Caco-2 (cell line): ENCODE data around the gene AVIL.

DNA sequence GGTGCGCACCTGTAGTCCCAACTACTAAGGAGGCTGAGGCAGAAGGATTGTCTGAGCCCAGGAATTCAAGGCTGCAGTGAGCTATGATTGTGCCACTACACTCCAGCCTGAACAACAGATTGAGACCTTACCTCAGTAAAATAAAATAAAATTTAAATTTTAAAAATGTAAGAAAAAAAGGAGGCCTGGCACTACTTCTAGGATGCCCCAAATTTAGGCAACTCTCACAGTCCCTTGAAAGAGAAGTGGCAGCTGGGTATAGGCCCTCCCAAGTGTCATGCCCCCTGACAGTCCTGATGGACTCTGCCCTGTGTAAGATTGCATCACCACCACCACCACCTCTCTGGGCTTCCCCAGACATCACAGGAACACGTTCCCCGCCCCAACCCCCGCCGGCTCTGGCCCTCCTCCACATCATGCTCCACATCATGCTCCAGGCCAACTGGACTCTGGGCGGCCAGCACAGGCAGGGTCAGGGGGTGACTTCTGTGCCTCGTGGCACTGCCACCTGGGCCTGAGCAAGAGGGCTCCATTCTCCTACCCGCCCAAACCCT, 747 bp upstream of the INHBE start:
- PRO-cap, result no peak
- RRBS, result no CpG with 5 or more reads among the region's 8 CpGs

- PRO-cap, result no peak
- RRBS, result 9% methylated on average over 8 of the region's 31 CpGs
Measured at GRCh38 chr12:57460373-57461385, 1.1 kb downstream of the GLI1 start.

GRCh38 chr12:57470989-57471443, 8.7 kb downstream of the ARHGAP9 start:
- PRO-cap, result no peak
- RRBS, result no CpG with 5 or more reads among the region's 1 CpG

DNA sequence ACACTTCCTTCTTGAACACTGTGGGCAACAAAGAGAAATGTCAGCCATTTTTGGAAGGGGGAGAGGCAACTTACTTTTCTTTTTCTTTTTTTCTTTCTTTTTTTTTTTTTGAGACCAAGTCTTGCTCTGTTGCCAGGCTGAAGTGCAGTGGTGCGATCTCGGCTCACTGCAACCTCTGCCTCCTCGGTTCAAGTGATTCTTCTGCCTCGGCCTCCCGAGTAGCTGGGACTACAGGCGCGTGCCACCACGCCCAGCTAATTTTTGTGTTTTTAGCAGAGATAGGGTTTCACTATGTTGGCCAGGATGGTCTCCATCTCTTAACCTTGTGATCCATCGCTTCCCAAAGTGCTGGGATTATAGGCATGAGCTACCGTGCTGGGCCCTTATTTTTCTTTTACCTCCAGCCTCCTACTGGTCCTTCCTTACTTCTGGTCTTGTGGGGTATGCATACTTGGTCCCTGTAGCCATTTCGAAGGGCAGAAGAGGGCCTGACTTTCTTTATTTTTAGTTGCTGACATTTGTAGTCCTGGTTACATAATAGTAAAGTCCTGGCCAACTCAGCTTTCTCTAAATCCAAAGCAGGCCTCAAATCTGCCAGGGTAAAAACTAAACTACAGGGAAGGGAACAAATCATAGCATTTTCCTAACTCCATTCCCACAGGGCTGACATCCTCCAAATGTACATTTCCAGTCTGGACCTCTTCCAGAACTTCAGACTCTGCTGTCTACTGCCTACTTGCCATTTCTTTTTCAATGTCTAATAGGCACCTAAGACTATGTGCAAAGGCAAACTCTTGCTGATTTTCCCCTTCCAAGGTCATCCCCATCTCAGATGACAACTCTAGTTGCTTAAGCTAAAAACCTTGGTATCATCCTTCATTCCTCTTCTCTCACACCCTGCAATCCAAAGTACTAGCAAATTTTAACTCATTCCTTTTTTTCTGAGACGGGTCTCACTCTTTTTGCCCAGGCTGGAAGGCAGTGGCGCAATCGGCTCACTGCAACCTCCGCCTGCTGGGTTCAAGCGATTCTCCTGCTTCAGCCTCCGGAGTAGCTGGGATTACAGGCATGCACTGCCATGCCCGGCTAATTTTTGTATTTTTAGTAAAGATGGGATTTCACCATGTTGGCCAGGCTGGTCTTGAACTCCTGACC, 2.2 kb downstream of the DDIT3 start:
- PRO-cap, result no peak
- RRBS, result no CpG with 5 or more reads among the region's 18 CpGs

- PRO-cap, result no peak
- RRBS, result no CpG with 5 or more reads among the region's 3 CpGs
Measured at GRCh38 chr12:57545169-57545793, 1.7 kb downstream of the DCTN2 start.

DNA sequence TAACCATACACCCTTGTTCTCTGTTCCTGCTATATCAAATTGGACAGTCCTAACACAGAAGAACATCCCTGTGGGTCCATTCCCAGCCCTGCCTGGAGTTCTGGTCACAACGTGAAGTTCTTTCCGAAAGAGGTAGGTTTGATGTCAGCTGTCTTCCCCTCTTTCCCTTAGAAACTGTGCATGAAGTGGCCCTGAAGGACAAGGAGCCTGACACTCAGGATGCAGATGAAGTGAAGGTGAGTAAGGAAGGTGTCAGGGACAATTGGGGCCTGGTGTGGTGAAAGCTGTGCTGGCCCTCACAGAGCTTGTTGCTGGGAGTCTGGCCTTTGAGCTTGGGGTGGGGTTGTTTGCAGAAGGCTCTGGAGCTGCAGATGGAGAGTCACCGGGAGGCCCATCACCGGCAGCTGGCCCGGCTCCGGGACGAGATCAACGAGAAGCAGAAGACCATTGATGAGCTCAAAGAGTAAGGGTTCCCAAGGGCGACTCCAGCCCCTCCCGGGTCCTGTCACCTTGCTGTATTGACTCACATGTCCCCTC, 15.0 kb upstream of the PIP4K2C start:
- PRO-cap, result no peak
- RRBS, result 72% methylated on average over 5 of the region's 10 CpGs

DNA sequence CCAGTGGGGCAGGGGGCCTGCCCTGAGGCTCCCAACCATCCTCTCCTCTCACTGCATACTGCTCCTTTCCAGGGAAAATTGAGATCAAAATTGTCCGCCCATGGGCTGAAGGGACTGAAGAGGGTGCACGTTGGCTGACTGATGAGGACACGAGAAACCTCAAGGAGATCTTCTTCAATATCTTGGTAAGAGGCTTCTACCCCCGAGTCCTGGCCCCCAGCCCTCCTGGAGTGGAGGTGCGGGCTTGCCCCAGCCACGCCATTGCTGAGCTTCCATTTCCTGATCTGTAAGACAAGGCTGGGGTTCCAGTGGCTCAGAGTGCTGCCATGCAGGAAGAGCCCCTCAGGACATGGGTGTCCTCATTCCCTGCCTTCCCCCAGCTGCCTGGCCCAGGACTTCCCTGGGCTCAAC, 18.2 kb downstream of the AGAP2 start:
- PRO-cap, result no peak
- RRBS, result no CpG with 5 or more reads among the region's 6 CpGs

- PRO-cap, result no peak
- RRBS, result no CpG with 5 or more reads among the region's 8 CpGs
Measured at GRCh38 chr12:57796532-57797141, 14.1 kb downstream of the TSFM start.

DNA sequence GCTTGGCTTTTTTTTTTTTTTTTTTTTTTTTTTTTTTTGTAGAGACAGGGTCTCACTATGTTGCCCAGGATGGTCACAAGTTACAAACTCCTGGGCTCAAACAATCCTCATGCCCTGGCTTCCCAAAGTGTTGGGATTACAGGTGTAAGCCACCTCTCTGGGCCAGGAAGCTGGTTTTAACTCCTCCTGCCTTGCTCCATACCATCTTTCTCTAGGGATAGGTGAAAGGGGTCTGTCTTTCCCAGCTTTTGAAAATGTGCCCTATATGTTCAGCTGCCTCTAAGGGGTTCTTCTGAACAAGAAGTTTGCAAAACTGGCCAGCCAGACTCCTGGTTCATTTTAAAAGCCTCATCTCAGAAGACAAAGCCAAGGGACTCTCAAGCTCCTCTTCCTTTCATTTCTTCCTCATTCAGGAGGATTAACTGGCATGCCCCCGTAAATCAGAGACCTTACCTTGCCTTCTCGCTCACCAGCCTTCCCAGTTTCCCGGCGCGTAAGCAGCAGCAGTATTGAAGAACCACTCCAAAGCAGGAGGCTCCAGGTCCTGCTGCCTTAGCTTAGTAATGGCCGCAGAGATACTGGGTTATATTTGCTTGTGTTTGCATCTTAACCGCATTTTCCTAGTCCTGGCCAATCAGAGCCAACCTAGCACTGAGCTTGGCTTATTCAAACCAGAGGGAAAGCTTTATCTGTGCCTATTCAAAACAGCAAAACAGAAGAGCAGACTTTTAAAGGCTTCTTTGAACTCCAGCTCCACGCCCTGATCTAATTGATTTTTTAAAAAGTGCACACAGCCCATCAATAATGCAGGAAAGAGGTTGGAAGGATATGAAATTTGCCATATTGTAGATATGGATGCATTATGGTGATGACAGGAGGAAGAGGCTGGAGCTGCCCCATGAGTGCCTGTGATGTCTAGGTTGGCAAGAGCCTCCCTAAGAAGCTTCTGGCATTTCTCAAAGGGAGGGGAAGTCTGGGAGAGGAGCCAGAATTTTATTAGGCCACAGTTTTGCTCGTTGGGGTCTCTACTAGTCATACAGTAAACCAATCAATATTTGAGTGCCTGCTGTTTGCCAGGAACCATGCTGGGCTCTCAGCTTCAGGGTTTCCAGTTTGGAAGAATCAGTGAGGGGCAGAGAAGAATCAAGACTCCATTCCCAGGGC, at the start of gene AVIL:
Gene AVIL, minus strand, starts transcription at position 559 of the 1,164 bp plus-strand sequence.
- PRO-cap, result no peak
- RRBS, result no CpG with 5 or more reads among the region's 9 CpGs

GRCh38 chr12:57882347-57882896, 35.9 kb upstream of the CTDSP2 start:
- PRO-cap, result no peak
- RRBS, result no CpG with 5 or more reads among the region's 2 CpGs

DNA sequence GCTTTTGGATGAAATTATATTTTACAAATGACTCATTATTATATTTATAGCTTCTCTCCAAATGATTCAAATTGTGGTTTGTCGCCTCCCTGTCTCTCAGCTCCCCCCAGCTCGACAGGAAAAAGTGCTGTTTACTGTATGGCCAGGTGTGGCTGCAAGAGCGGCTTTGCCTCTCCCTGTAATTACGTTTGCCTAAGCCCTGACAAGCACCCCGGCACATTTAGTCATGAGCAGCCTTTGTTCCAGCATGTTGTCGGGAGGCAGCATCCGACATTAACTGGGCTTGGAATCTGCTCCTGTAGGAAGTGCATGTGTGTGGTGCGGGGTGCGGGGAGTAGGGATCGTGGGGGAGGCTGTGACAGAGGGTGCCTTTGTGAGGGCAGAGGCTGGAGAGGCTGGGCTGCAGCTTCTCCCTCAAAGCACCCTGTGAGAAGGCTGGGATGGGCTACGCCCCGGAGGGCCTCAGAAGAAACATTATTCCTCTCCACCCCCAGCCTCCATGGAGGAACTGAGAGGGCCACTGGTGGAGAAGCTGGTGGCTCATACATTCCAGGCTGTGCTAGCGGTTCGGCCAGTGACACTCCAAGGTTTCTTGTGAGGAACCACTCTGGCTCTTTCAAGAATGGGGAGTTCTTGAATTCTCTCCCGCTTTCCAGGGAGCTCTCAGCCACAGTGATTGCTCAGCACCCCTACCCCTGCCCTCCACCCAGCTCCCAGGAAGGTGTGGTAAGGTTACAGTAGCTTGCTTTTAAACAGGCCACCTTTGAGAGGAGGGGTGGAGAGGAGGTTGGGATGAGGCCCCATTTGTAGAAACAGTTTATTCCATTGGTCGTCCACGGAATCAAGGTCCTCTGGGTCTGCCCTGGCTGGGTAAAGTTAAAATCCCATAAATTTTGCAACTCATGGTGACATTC, 42.2 kb upstream of the CTDSP2 start:
- PRO-cap, result no peak
- RRBS, result no CpG with 5 or more reads among the region's 17 CpGs

- PRO-cap, result no peak
- RRBS, result no CpG with 5 or more reads among the region's 8 CpGs
Measured at GRCh38 chr12:57895850-57896396, 45.4 kb upstream of the ATP23 start.

GRCh38 chr12:58765195-58765575, 155.1 kb downstream of the LRIG3 start:
- PRO-cap, result no peak
- RRBS, result no CpG with 5 or more reads among the region's 1 CpG

DNA sequence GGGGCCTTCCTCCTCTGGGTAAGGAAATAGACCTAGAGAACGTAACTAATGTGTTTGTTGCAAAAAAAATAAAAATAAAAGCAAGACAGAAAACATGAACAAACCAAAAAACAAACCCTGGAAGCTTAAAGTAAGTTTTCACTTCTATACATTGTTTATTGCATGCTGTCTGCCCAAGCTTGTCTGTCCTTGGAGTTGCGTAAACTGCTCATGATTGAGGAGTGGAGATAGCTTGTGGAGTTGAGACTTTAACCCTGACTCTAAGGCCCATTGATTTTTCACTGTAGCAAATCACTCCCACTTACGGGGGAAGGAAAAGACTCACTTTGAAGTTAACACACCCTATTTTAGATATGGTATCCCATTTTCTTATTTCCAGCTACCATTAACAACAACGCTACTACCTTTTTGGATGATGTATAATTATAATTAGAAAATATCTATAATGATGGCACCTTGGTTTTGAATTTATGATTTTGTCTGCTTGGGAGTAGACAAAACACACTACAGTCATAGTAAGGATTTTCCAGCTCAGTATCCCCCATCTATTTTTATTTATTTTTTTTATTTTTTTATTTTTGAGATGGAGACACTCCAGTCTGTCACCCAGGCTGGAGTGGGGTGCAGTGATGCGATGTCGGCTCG, 1.3 kb upstream of the LRIG3 start:
- PRO-cap, result no peak
- RRBS, result no CpG with 5 or more reads among the region's 7 CpGs

DNA sequence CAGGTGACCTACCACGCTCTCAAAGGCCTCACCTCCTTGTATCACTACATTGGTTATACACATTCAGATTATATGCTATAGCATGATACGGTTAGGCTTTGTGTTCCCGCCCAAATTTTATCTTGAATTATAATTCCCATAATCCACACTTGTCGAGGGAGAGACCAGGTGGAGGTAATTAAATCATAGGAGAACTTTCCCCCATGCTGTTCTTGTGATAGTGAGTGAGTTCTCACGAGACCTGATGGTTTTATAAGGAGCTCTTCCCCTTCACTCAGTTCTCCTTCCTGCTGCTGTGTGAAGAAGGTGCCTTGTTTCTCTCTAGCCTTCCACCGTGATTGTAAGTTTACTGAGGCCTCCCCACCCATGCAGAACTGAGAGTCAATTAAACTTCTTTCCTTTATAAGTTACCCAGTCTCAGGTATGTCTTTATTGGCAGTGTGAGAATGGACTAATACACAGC, 19.3 kb upstream of the LRIG3 start:
- PRO-cap, result no peak
- RRBS, result no CpG with 5 or more reads among the region's 6 CpGs

DNA sequence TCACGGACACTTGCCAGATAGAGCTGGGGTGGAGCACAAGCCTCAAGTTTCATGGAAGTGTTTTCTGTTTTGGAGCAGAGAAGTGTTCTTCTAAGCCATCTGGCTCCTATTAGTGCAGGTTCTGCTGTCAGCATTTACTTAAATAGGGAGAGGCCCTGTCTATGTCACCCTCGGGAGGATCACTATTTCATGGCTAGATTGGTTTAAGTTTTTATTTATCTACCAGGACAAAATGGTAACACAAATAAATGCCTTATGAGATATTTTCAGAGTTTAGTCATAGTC, 85.3 kb upstream of the LRIG3 start:
- PRO-cap, result no peak
- RRBS, result no CpG with 5 or more reads among the region's 2 CpGs

GRCh38 chr12:59080131-59080404, 159.8 kb upstream of the LRIG3 start:
- PRO-cap, result no peak
- RRBS, result no CpG with 5 or more reads among the region's 1 CpG

DNA sequence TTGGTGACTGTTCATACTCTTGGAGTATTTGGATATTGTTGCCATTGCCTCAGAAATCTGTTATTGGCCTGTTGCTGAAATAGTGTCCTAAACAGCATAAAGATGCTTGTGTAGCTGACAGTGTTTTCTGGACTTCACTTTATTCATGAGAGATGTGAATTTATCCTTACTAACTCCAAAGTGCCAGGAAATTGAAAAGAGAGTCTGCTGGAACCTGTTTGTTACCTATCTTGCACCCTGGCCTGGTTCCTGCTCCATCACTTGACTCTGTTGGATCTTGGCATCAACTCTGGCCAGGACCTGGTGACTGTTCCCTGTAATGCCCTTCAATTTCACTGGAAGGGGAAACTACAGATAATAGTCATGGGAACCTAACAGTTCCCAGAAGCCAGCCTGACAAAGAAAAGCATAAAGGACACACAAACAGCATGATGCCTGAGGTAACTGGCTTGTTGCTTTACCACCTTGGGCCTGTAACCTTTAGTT, 19.9 kb downstream of the SLC16A7 start:
- PRO-cap, result no peak

DNA sequence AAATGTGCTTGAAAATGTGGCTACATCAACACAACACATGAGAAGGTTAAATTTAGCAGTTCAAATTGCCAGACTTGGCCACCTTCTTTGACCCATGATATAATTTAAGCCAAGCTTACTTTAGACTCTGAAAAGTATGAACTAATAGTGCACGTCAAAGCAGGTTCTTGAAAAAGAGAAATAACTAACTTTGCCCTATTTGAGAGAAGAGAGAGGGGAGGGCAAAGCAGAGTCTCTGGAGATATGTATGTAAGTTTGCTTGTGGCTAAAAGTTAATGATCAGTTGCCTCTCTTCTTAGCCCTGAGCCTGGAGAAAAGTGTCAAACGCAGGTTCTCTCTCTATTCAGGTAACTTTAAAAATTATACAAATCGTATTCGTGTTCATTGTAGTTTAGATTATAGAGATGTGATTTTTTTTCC, 68.8 kb downstream of the SLC16A7 start:
- PRO-cap, result no peak
- RRBS, result no CpG with 5 or more reads among the region's 4 CpGs

GRCh38 chr12:59666612-59667067, 70.8 kb downstream of the SLC16A7 start:
- PRO-cap, result no peak
- RRBS, result no CpG with 5 or more reads among the region's 2 CpGs